ENCODE measurements around a stretch of chr10.

GRCh38 chr10:103695491-103696146 is 159.8 kb downstream of the SH3PXD2A start:
- RAMPAGE, total RNA = no peak

DNA sequence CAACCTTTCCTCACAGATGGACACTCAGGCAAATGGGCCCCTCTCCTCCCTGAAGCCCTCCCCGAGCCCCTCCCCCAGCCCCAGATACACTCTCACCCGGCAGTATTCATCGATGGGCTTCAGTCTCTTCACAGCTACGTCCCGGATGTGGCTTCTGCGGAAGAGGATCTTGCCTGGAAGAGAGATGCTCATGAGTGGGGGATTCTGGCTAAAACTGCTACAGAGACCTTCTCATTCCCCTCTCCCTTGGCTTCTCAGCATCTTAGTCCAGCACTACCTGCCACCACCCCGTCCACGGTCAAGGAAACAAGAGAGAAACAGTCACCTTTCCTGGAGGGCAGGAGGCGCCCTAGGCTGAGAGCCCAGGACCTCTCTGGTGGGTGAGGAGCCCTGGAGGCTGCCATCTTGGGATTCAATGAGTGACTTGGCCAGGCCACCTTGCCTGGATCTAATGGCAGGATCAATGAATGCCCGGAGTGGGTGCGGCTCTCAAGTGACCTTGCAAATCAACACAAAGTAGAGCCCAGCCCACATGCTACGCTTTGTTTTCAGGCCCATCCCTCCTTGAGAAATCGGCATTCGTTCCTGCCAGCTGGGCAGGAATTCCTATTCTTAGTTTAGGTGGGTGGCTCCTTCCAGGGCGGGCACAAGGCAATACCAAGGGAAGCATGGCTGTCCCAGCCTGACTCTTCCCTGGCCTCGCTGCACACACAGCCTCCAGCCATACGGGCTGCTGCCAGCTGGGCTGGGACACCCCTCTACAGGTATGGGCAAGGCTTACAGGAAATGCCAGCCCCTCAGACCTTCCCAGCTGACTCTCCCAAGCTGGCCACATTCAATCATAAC is 119.5 kb downstream of the SH3PXD2A start:
- RAMPAGE, total RNA = no peak

- RAMPAGE, total RNA = no peak
Measured at GRCh38 chr10:103746372-103747650, 108.6 kb downstream of the SH3PXD2A start.

GRCh38 chr10:103751753-103751994 is 103.7 kb downstream of the SH3PXD2A start:
- RAMPAGE, total RNA = no peak

DNA sequence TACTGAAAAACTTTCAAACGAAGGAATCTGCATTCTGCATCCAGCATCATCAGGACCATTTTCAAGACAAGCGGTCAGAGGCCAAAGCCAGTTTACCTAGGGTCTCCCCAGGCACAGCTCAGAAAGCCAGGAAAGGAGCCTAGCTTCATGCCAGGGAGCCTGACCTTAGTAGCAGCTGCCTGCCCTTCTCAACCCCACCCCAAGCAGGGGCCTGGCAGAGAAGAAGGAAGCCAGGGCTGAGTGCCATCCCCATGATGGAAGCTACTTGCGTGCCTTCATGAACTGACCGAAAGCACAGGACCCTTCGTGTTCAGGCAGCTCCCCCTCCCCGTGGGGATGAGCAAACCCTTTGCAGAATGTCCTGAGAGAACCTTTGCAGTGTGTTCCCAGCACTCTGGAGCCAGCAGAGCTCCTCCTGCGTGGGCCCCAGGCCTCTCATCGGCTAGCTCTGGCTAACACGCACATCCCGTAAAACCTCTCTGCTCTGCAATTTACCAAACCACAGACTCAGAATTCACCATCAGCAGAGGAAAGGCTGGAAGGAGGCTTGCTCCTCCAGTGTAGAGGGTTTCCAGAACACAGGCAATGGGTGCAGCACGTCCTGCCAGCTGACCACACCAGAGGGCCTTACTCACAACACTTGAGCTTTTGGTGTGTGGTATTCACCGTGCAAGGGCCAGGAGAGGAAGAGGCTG is 3.2 kb downstream of the SH3PXD2A start:
- RAMPAGE, total RNA = no peak

DNA sequence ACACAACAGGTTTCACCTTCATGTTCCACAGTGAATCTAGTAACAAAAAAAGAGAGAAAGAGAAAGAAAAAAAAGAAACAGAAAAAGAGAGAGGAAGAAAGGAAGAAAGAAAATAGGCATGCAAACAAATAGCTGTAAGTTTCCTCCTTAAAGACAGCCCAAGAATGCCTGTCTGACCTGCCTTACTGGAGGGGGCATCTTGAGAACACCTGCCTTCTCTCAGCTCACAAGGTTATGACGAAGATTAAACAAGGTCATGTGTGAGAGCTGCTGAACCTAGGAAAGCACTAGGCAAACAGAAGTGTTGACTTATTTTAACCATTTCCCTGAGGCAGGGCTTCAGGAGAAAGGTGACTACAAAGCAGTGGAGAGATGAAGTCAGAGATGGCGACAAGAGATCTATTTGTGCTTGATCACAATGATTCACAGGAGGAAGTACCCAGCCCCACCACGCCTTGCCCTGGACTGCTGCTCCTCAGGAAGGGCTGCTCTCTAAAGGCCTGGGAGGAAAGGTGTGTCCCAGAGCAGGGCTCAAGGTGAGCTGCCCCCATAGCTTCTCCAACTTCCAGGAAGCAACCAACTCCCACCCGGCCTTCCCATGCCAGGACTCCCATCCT is 27.8 kb downstream of the STN1 start:
- RAMPAGE, total RNA = no peak

GRCh38 chr10:103998786-103999374 is 31.9 kb downstream of the SLK start:
- RAMPAGE, total RNA = no peak

- RAMPAGE, total RNA = no peak
Measured at GRCh38 chr10:104004290-104004678, 37.3 kb downstream of the SLK start.

DNA sequence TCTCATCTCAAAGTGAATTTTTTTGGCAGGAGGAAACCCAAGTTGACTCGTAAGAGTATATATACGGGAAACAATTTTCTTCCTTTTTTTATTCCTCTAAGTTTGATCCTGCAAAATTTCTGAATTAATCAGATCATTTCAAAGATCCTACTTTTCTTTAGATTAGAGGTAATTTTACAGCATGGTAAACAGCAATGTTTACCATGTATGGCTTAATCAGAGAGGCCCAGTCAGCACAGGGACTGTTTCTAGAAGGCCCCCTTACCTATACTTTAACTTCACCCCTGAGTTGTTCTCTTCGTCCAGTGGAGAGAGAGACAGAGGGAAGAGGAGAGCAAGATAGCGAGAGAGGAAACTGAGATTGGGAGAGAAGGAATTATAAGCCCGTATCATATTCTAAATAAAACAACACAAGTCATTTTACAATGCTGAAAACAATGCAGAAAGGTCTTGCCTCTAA is 634 bp downstream of the COL17A1 start:
- RAMPAGE, total RNA = no peak

- RAMPAGE, total RNA = no peak
Measured at GRCh38 chr10:104221848-104222156, 10.4 kb downstream of the CFAP43 start.

DNA sequence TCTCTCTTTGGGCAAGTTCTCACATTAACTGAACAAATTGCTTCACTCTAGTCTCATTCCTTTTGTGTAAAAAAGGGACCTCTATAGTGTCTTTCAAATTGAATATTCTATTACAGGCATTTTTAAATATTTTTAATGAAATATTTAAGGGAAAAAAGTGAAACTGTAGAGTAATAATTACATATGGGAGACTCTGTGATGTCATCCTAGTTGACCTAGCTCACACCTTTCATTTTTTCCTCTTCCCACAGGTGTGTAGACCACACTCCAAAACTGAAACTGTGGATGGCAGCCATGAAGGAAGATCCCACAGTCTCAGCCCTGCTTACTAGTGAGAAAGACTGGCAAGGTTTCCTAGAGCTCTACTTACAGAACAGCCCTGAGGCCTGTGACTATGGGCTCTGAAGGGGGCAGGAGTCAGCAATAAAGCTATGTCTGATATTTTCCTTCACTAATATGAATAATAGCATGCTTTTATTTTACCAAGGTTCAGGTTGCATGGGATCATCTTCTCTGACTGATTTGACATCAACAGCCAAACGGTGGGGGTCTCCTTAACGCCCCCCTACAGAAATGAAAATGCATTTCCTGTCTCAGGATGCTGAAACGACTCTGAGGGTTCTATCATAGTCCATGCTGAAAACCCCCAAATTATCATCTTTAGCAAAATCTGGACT is 1.8 kb upstream of the GSTO2 start:
- RAMPAGE, total RNA = no peak

GRCh38 chr10:104298827-104299603 is 30.0 kb downstream of the GSTO2 start:
- RAMPAGE, total RNA = no peak

GRCh38 chr10:104328052-104328329 is 10.3 kb downstream of the ITPRIP start:
- RAMPAGE, total RNA = no peak

GRCh38 chr10:104445450-104445918 is 91.9 kb downstream of the CFAP58 start:
- RAMPAGE, total RNA = no peak

GRCh38 chr10:106973464-106973805 is 191.1 kb downstream of the SORCS1 start:
- RAMPAGE, total RNA = no peak

DNA sequence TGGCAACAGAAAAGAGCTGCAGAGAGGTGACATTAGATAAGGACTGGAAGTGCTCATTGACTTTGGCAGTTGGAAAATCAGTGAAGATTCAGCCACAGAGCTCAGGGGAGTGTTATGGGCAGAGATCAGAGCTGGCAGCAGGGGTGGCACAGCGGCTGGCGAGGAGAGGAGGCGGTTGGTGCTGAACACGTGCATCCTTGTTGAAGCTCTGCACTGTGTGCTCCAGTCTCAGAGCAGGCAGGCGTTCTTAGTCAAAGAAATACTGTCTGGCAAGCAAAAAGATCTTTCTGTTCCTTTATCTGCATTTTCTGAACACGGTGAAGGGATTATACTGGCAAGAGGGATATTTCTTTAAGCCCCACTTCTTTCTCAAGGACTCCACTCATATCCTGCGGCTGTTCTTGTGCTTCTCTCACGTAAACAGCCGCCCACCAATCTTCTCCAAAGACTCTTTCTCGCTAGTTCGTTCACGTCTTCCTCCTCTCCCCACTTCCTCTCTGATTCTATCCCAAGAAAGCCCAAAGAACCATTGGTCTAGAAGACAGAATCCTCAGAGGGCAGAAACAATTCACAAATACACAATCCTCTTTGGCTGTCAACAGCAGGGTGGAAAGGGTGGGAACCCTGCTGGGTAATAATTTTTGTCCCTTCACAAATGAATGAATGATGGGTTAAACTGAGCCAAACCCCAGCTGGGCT is 38.6 kb upstream of the ADD3 start:
- RAMPAGE, total RNA = no peak

DNA sequence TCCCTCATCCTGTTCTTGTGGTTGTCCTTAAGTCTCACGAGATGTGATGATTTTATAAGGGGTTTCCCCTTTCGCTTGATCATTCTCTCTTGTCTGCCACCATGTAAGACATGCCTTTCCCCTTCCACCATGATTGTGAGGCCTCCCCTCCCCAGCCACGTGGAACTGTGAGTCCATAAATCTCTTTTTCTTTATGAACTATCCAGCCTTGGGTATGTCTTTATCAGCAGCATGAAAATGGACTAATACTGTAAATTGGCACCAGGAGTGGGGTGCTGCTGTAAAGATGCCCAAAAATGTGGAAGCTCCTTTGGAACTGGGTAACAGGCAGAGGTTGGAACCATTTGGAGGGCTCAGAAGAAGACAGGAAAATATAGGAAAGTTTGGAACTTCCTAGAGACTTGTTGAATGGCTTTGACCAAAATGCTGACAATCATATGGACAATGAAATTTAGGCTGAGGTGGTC is 40.3 kb downstream of the ADD3 start:
- RAMPAGE, total RNA = no peak

DNA sequence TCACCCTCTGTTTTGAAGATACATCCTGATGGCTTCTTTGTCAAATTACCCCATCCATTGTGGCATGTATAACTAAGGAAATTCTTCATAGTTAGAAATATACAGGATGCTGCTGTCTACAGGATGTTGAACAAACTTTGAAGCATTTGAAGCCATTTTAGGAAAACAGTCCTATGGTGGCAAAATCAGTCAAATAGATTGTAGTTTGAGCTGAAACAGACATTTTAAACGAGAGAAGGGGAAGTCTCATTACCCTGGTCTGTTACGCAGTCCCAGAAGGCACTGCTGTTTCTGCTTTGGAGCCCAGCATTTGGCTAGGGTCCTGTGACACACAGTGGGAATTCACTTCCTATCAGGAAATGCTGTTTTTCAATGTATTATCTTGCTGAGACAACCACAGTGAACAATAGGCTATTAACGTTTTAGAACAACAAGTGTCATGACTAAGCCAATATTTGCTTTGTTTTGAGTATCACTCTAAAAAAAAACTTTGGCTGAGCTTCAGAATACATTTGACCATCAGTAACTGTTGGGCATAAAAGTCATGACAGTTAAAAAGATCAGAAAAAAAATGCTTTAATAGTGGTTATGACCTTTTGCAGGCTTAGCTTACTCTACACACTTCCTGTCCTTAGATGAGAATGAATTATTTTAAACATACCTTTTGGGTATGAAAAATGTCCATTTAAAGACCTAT is 74.1 kb downstream of the ADD3 start:
- RAMPAGE, total RNA = no peak

DNA sequence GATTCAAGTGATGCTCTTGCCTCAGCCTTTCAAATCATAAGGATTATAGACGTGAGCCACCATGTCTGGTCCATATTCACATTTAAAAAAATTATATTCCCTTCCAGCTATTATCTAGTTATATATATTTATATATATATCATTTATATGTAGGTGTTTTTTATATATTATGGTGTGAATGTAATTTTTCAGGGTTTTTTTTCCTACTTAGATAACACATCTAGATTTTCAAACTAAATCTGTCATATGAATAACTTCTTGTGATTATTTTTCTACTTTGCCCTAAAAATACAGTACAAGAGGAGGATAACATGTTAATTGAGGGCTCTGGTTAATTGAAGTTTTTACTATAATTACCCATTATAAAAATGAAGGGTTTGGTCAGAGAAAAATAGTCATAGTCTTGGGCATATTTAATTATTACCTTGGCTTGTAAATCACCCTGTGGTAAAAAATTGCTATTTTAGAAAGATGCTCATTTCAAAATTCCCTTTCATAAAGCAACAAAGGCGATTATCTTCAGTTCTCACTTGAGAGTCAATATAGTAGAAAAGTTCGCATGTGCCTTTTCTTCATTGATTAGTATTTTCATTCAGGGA is 70.9 kb upstream of the MXI1 start:
- RAMPAGE, total RNA = no peak

DNA sequence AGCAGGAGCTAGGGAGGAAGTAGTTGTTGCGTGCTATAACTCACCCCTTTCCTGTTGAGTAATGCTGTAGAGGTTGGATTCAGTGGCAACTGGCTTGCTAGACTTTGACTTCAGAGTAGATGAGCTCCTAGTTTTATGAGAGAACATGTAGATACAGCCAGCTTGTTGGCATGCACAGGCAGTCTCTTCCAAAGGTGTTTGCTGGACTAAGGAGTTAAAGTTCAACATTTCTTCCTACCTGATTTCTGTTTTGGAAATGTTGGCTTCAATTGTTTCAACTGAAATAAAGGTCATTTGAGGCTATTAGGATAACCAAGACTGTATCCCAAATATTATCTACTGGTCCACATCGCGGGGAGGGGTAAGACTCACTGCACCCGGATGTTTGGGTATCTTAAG is 66.1 kb upstream of the MXI1 start:
- RAMPAGE, total RNA = no peak

All from foreskin keratinocyte (primary cell).